Cardiac atrium fibroblast (primary cell): ENCODE data around the gene CSRNP2.

DNA sequence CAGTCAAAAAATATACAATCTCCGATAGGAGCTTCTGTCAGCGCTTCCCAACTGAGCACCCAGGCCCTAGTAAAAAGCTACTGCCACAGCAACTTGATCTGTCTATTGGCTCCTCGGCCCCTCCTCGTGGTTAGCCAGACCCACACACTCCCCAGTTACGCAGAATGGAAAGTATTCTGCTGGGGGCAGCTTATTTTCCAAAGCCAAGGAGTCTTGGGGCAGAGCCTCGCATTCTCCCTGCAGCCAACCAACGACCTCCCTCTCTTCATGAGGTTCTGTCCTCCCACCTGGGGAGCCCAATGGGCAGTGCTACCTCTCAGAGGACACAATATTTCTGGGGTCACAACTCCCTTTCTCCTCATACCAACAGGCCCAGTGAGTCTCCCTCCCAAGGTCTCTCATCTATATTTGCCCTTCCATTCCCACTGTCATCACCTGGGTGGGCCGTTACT lies 32.0 kb downstream of the FMNL3 start:
- RAMPAGE, long total RNA: no peak

GRCh38 chr12:49827673-49828318 lies 417 bp downstream of the NCKAP5L start:
- RAMPAGE, long total RNA: no peak

GRCh38 chr12:49867504-49868055 lies 24.7 kb upstream of the BCDIN3D start:
- RAMPAGE, long total RNA: no peak

- RAMPAGE, long total RNA: no peak
Observed at GRCh38 chr12:50504726-50504910, 167 bp upstream of the DIP2B start.

DNA sequence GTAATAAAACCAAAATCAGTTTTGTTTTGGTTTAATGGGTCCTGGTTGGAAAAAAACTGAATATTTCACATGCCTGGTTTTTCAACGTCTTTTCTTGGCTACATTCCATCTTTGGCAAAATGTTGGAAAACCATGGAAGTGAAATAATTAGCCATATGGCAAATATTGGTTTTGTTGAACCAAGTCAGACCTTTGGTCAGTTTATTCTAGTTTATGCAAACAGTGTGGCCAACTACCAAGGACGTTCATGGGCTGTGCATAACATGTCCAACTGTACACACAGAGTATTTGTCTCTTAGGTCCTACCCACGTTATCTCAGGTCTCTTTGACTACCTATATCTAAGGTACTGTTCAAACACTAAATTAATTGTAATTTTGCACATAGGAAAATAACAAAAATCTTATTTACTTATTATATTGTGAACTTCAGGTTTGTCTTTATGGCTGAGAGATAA lies 22.3 kb downstream of the DIP2B start:
- RAMPAGE, long total RNA: no peak

GRCh38 chr12:50555375-50555833 lies 50.6 kb downstream of the DIP2B start:
- RAMPAGE, long total RNA: no peak

DNA sequence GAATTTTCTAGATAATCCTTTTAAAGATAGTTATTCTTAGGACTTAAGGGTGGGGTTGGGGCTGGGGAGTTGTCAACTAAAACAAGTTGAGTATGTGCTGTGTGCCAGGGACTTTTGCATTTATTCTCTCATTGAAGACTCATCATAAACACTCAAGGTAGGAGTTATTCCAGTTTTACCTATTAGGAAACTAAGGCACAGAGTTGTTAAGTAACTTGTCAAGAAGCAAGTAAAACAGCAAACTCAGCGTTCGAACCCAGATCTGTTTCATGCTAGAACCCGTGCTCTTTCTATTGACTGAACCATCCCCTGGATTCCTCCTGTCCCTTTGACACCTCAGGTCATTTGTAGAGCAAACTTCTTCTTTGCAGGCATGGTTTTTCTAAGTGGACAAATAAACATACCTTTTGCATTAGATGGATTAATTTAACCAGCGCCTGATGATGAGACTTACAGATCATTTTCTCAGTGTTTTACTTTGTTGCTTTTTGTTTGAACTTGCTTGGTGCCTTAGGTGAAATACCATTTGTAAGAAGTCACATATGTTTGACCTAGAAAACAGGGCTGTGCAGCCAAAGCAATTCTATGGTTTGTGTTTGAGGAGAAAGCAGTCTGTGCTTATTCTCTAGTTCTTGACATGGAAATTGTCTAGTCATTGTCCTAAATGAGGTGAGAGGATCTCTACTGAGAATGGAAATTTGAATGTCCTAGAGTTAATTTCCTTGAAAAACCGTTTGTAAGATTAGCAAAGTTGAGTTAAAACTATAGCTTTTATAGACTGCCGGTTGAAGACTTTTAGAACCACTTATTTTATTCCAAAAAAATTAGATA lies 111.0 kb downstream of the DIP2B start:
- RAMPAGE, long total RNA: no peak

DNA sequence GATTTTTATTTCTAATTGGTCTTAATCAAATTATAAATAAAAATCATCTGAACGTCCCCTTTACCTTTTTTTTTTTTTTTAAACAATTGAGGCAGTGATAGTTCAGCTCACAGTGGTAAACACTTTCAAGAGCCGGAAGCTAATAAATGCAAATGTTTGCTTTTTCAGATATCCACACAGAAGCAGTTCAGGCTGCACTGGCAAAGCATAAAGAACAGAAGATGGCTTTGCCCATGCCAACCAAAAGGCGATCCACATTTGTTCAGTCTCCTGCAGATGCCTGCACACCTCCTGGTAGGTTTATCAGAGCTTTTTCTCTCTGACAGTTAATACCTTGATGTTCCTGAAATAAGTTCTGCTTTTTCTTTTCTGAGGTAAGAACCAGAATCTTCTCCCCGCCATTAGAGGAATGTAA lies 103.9 kb upstream of the ATF1 start:
- RAMPAGE, long total RNA: no peak

- RAMPAGE, long total RNA: no peak
Observed at GRCh38 chr12:50927771-50928146, 2.9 kb downstream of the METTL7A start.

DNA sequence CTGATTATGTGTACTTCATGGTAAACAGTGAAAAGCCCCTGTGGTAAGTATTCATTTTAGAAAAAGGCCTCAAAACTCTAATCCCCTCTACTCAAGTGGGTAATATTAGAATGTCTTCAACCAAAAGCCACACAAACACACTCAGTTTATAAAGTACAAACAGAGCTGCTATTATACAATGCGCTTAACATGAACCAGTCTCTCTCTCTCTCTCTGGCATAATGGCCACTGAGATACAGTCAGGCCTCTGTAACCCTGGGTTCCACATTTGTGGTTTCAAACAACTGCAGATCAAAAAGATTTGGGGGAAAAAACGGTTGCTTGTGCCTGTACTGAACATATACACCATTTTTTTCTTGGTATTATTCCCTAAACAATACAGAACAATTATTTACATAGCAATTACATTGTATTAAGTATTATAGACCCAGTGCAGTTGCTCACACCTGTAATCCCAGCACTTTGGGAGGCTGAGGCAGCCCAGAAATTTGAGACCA lies 5.7 kb downstream of the SLC11A2 start:
- RAMPAGE, long total RNA: no peak

DNA sequence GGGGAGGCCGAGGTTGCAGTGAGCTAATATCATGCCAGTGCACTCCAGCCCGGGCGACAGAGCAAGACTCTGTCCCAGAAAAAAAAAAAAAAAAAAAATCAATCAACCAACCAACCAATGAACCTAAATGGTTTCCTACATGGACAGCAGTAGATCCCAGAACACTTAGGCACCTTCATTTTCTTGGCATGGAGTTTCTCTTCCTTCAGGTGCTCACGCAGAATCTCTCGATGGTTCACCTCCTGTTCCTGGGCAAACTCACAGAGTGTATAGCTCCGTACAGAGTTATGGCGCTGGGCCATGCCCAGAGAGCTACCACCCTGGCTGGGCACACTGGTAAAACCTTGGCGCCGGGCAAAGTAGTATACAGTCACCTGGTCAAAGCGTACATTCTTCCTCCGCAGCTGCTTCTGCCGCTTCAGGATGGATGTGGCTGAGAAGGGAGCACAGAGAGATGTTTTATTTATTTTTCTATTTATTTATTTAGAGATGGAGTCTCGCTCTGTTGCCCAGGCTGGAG lies 9.7 kb downstream of the CSRNP2 start:
- RAMPAGE, long total RNA: no peak

- RAMPAGE, long total RNA: no peak
Observed at GRCh38 chr12:51082535-51083502, 577 bp downstream of the CSRNP2 start.

DNA sequence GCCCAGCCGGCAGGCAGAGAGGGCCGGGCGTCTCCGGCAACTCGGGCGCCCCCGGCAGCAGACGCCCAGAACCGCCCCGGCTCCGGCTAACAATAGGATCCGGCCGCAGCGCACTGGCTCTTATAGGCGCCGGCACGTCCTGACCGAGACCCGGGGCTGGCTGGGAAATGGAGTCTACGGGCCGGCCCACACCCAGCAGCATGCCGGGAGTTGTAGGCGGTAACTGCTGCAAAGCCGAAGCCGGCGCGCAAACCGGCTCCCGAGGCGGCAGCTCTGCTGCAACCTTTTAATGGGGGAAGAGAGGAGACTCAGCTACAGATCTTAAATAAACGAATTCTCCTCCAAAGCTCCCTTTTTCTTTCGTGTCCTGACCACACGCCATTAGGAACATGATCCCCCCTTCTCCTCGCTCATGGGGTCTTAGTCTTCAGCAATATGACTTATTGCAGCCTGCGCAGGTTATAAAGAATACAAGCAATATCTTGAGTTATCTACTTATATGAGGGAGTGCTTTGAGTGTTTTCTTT lies at the start of gene CSRNP2:
Gene CSRNP2 (minus strand): TSS at position 94 of the 527 bp plus-strand sequence.
- RAMPAGE, long total RNA: no peak

- RAMPAGE, long total RNA: no peak
Observed at GRCh38 chr12:51591559-51592090, 592 bp downstream of the SCN8A start.

DNA sequence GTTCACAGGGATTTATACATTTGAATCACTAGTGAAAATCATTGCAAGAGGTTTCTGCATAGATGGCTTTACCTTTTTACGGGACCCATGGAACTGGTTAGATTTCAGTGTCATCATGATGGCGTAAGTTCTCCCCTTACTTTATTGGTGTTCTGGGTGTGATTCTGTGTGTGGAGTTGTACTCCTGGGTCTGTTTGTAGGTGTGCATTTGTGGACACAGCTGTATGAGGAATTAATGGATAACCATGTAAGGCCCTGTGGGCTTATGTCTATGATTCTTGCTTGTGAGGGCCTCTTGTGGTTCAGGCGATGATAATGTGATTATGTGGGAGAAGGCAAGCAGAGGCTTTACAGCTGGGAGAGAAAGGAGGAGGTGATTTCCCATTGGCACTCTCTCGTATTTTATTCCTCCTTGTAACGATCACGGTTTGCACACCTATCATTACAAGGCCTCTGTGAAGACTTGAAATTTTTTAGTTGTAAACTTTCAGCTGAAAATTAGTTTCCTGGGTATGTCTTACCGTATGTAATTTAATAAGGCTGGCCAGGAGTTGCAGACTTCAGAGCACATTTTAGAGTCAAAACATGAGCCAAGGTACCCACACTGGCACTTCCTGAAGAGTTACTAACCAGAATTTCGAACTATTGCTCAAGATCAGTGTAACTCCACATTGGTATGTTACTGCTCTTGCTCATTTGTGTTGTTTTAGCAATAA lies 96.2 kb downstream of the SCN8A start:
- RAMPAGE, long total RNA: no peak

DNA sequence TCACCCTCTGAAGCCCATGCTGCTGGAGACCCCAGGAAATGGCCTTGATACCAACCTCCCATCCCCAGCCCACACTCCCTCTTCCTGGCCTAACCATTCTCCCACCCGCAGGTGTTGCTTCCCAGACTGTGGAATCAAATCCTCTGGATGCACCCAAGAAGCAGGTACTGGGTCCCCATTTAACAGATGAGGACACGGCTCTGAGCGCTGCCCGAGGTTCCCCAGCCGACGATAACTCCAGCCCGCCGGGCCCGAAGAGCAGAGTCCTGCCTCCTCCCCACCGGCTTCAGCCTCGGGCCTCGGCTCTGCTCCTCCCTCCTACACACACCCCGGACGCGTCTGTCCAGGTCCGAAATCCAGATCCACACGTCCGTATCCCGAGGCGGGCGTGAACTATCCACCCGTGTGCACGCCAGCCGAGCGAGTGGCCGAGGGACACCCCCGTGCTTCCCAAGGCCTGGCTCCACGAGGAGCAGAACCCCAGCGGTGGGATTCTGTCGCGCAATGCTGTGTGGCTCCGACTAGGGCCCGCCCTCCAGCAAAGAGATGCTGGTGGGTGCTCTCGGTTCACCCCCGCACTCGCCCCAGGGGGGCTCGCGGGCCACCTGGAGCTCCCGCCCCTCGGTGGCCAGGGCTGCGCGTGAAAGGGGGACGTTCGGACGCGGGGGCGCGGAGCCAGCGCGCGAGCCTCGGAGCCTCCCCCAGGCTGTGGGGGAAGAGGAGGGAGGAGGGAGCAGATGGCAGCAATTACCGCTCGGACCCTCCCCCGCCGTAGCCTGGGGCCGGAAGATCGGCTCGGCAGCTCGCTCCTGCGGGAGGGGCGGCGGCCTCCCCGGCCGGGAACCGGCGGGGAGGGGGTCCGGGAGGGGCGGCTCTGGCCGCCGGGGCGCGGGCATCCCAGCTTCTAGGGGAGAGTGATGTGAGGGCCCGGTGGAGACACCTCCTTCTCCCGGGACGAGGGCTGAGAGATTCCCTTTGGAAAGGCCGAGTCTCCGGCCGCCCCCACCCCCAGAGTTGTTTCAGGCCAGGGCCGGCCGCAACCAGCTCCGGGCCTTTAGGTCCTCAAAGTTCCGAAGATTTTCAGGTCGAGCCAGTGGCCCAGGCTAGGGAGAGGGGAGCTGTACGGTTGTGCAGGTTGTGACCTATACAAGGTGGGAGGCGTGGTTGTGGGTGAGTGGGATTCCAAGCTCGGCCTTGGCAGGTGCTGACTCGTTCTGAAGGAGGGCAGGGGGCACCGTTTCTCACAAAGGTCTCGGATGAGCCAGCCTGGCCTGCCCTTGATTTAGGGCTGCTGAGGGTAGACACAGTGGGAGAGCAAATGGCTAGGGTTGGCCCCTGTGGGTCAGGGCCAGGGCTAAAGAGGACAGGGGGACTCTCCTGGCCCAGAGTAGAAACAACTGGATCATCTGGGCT lies 18.8 kb upstream of the ANKRD33 start:
- RAMPAGE, long total RNA: no peak

DNA sequence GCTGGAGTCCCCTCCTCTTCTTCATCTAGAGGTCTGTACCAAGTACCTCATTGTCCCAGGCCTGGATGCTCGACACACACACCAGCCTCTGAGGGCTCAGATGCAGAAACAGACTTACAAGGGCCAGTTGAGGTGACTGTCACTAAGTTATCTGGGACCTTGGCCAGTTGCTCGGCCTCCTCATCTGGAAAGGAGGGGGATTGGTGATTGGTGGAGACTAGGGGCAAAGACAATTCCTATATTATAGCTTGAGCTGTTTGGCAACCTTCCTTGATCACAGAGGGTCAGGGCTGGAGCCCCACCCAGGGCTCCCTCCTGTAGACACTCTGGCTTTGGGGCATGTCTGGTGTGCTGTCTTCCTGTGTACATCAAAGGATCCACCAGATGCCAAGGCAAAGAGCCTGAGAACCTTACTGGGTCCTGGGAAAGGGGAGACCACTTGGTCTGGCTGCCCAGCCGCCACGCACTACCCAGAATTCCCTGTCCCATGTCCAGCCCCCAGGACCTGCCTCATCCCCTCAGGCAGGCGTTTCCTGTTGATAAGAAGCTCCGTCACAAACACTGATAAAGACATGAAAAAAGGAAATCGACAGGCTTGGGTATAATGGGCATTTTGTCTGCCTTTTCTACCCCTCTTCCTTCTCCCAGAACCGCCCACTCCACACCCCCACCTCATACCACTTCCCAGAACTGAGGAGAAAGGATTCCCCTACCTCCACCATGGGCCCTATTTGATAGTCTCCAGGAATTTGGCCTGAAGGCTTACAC lies 18.6 kb downstream of the ACVRL1 start:
- RAMPAGE, long total RNA: no peak

- RAMPAGE, long total RNA: no peak
Observed at GRCh38 chr12:51954449-51954704, 2.9 kb downstream of the ACVR1B start.

DNA sequence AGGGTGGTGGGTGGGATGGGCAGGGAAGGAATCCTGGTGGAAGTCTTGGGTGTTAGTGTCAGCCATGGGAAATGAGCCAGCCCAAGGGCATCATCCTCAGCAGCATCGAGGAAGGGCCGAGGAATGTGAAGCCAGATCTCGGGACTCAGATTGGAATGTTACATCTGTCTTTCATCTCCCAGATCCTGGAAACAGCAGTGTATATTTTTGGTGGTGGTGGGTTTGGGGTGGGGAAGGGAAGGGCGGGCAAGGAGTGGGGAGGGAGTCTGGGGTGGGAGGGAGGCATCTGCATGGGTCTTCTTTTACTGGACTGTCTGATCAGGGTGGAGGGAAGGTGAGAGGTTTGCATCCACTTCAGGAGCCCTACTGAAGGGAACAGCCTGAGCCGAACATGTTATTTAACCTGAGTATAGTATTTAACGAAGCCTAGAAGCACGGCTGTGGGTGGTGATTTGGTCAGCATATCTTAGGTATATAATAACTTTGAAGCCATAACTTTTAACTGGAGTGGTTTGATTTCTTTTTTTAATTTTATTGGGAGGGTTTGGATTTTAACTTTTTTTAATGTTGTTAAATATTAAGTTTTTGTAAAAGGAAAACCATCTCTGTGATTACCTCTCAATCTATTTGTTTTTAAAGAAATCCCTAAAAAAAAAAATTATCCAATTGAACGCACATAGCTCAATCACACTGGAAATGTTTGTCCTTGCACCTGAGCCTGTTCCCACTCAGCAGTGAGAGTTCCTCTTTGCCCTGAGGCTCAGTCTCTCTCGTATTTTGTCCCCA lies 11.5 kb upstream of the TAMALIN start:
- RAMPAGE, long total RNA: no peak

- RAMPAGE, long total RNA: no peak
Observed at GRCh38 chr12:52005686-52006392, 907 bp upstream of the TAMALIN start.